Type B pancreatic cell (in vitro differentiated cells): ENCODE measurements around the genes SUCO and RABGAP1L.

DNA sequence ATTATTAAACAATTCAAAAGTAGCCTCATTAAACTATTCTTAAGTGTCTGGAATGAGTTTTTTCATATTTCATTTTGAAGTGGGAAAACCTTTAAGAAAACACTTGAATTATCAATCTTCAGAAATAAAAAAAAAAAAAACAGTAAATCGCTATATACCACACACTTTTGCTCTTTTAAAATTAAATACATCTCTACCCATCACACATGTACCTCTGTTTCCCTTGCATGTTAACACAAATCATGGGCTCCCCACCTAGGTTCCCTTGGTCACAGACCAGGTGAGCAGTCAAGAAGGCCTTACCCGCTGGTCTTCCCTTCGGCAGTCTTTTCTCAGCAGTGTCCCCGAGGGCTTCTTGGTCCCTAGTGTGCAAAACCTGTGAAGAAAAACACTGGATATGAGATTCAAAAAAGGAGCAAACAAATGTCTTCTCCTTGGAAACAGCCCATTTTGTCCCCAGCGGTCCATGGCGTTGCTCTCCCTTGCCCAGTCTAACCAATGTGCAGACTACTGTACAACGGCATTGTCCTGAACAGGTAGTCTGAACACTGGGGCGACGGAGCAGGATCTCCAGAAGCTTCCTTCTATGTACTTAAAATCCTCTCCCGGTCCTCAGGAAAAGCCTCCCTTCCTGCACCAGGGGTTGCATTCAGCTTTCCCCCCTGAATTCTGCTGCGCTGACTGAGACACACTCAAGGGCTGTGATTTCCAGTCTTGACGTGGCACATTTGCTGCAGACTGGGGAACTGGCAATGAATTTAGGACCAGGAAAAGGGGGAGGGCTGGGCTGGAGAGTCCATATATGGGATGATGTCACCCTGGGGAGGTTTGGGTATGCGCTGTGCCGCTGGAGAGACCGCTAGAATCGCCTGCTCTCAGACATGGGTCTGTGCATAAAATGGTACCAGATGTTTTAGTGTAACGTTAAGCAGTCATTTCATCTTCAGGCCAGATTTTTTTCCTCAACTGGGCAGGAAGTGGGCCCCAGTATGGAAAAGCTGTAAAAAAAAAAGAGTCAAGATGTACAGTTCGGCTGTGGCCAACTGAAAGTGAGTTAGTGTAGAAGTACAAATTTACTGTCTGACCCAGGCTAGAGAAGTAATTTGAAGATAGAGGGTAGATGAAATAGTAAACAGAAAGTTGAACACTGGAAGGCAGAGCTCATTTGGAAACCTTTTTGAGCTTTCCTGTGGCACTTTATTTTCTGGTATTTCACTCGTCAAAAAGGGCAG lies 276.0 kb upstream of the C1orf105 start:
- PRO-cap: no peak

DNA sequence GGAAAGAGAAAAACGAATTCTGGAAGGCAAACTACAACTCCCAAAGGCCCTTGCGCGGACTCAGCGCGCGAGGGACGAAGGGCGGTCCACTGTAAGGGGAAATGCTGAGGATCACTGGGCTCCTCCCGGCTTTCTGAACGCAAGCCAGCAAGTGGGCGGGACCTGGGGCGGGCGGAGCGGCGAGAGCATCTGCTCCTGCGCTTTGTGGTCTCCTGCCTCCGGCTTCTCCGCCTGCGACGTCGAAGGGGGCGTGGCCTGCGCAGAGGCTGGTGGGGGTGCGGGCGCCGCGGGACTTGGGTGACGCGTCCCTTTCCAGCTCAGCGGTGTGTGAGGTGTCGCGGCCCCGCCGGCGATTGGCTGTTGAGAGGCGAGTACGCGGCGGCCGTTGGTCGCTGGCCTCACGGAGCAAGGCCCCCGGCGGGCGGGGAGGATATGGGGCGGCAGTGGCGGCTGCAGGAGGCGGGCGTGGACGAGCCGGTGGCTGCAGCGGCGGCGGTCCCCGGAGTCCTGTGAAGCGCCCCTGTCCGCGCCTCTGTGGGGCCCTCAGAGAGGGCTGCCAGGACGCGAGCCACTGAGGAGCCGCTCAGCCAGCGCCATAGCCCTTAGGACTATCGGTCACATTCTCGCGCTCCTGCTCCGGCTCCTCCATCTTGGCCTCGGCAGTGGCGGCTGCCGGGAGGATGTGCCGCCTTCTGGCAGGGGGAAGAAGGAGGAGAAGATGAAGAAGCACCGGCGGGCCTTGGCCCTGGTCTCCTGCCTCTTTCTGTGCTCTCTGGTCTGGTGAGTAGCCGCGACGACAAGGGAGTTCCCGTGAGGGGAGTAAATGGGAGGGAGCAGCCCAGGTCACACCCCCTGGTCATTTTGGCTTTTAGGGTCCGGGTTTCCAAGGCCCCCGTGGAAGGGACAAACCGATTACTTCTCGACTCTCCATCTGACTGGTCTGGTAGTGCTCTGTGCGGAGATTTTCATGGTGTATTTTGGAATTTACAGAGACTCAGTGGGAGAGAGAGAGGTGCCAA lies at the start of gene SUCO:
Gene SUCO, plus strand, starts transcription at position 433 of the 1,019 bp plus-strand sequence.
- PRO-cap: bidirectional peak, plus-strand start at position 360 of the sequence, minus-strand start at position 93 of the sequence; bidirectional peak, plus-strand start at position 443 of the sequence, minus-strand start at position 534 of the sequence; bidirectional peak, plus-strand start at position 596 of the sequence, minus-strand start at position 652 of the sequence; bidirectional peak, plus-strand start at position 911 of the sequence, minus-strand start at position 779 of the sequence; unidirectional peak, minus-strand start at position 937 of the sequence

DNA sequence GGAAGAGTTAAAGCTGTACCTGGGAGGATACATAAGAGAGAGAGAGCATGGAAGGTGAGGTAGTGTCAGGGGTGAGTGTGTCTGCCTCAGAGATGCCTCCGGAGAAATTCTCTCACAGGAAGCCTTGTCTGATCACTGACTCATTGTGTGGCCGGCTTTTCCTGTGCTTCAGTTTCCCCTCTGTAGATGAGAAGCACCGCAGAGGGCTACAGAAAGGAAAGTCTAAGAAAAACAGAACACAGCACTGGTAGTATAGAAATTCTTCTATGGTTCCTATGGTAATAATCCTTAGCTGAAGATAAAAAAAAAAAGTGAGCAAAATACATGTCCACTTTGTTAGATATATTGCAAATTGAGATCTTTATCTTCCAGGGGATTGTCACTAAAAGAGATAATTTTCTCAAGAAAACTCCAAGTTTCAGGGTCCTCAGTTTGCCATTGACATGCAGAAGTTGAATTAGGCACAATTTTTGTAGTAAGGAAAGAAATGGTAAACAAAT lies 40.4 kb downstream of the FASLG start:
- PRO-cap: no peak

DNA sequence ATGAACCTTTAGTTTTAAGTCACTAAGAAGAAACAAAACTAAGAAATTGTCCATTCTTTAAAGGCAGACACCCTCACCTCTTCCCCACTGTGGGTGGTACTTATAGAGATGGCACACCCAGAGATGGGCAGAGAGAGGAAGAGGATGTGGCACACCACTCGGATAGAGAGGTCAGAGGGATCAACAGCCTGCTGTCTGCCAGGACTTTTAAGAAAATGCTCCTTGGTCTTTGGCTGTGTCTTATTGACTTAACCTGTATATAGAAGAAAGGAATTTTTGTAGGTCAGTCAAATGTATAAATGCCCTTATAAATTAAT lies 45.1 kb downstream of the FASLG start:
- PRO-cap: no peak

- PRO-cap: no peak
These were observed 155.6 kb downstream of the TNFSF18 start for GRCh38 chr1:172894993-172895604.

DNA sequence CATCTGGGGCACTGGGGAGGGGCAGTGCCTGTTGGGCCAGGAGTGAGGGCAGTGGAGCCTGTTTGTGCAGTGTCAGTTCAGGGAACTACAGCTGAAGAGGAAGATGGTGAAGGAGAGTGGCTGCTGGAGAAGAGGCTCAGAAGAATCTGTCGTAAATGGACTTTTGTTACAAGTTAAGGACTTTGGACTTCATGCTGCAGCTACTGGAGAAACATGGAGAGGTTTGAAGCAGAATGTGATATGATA lies 3.2 kb upstream of the TNFSF4 start:
- PRO-cap: no peak

DNA sequence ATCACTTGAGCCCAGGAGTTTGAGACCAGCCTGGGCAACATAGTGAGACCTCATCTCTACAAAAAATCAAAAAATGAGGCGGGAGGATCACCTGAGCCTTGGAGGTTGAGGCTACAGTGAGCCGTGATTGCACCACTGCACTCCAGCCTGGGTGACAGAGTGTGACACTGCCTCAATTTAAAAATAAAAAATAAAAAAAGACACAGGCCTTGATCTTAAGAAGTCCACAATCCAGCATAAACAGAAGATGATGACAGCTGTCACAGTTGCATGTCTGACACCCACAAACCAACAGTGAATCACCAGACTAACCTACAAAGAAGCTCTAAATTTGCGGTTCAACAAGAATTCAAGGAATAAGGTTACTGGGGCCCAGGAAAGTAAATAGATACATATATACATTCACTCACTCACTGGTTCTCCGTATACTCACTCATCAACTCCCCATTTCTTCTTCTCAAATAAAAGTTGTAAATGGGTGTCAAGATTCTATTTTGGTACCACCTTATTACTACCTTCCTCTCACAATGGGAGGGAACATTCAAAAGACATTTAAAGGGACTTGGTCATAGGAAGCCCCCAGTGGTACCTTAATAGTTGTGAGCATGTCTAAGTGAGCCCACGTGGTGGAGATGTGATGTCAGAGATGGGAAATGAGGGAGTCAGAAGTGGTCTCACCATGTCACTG lies 66.9 kb upstream of the PRDX6 start:
- PRO-cap: no peak

- PRO-cap: no peak
These were observed 52.2 kb upstream of the PRDX6 start for GRCh38 chr1:173424758-173425428.

- PRO-cap: no peak
These were observed 33.3 kb upstream of the PRDX6 start for GRCh38 chr1:173443645-173444440.

DNA sequence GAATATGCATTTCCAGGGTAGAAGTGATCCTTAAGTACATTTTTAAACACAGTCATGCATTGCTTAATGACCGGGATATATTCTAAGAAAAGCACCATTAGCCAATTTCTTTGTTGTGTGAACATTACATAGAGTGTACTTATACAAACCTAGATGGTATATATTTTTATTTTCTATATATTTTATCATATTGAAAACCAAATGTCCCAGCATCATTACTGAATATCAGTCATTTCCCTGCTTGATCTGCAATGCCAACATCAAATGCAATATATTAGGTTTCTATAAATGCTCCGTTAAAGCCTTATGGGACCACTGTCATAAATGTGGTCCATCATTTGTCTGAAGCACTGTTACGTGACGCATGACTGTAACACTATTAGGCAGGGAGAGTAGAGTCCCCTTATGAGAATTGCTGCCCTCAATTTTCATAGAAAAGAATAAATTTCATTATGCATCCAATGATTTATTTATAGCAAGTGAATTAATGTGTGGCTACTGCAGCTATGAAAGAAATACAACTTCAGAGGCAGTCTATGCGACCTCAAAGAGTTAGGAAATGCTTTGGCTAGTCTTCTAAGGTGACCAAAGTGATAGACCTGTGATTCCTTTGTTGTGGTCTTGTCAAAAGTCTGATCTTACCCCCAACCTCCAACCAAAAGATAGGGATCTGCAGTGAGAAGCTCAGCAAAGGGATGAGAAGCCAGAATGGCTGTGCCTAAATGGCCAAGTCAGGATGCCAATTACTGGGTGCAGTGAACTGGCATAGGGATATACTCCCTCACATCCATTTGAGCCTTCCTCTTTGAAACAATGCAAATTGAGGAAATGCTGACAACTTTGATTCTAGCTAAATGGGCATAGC lies 13.9 kb downstream of the PRDX6 start:
- PRO-cap: no peak

GRCh38 chr1:173856107-173856915 lies 11.9 kb upstream of the ZBTB37 start:
- PRO-cap: no peak

DNA sequence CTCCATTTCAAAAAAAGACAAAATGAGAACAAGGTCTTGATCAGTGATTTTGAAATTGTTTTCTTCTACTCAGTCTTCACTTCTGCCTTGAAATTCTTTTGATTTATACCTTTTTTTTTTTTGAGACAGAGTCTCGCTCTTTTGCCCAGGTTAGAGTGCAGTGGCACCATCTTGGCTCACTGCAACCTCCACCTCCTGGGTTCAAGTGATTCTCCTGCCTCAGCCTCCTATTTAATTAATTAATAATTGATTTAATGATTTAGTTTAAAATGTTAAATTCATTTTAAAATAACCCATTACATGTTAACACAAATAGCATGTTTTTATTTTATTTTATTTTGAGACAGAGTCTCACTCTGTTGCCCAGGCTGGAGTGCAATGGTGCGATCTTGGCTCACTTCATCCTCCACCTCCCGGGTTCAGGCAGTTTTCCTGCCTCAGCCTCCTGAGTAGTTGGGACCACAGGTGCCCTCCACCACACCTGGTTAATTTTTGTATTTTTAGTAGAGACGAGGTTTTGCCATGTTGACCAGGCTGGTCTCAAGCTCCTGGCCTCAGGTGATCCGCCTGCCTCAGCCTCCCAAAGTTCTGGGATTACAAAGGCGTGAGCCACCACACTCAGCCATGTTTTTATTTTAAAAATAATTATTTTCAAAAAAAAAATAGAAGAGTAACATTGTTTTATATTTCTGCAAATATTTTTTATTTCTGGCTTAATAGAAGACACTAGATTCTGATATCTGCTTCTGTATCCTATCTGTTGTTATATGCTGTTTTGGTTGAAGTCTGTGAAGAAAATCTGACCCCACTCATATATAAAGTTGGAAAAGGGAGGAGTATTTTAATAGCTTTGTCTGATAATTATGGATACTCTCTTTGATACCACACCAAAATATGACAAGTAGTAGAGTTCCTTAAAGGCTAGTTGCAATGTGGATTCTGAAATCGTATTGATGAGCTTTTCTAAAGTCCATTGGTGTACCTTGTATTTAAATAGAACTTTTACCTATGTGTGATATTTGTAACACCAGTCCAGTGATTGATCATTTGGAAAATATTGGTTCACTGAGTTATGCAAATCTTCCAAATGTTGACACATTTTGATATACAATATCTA lies 8.5 kb upstream of the ZBTB37 start:
- PRO-cap: no peak

DNA sequence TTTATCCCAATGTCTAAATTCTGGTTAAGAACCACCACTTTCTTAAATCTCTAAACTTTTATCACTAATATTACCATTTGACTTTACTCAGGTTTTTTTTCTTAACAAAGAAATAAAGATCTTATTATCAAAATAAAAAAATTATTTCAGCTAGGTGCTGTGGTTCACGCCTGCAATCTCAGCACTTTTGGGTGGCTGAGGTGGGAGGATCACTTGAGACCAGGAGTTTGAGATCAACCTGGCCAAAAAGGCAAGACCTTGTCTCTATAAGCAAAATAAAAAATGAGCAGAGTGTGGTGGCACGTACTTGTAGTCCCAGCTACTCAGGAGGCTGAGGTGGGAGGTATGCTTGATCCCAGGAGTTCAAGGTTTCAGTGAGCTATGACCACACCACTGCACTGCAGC lies 23.5 kb downstream of the RC3H1 start:
- PRO-cap: no peak

DNA sequence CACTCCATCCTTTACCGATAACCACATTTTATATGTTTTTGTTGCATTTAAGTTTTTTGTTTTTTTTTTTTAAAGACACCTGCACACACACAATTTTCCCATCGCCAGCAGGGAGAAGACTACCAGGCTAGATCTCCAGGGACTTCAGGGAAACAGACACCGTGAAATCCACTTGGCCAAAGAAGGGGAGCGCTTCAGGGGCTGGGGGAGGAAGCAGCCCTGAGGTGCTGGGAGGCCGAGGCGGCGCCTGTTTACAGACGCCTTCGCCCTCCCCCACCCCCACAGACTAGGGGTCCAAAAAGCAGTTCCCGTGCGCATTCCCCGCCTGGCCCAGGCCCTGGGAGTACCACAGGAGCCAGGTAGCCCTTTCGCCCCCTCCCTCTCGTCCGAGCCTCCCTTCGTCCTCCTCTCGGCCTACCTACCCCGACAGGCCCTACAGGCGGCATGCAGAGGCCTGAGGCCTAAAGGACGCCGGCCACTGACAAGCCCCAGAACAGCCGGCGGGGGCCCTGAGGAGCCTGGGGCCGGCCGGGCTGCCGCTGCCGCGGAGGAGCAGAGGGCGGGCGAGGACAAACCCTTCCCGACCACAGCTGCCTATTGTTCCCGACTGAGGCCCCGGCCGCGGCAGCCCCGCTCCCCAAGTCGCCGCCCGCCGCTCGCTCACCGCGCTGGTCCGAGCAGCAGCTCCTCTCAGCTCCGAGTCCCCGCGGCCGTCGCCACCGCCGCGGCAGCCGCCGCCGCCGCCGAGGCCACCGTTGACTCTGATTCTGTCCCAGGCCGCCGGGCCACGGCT lies 529 bp downstream of the RC3H1 start:
- PRO-cap: bidirectional peak, plus-strand start at position 491 of the sequence, minus-strand start at position 391 of the sequence

- PRO-cap: no peak
These were observed 28.0 kb upstream of the RABGAP1L start for GRCh38 chr1:174131327-174131632.

DNA sequence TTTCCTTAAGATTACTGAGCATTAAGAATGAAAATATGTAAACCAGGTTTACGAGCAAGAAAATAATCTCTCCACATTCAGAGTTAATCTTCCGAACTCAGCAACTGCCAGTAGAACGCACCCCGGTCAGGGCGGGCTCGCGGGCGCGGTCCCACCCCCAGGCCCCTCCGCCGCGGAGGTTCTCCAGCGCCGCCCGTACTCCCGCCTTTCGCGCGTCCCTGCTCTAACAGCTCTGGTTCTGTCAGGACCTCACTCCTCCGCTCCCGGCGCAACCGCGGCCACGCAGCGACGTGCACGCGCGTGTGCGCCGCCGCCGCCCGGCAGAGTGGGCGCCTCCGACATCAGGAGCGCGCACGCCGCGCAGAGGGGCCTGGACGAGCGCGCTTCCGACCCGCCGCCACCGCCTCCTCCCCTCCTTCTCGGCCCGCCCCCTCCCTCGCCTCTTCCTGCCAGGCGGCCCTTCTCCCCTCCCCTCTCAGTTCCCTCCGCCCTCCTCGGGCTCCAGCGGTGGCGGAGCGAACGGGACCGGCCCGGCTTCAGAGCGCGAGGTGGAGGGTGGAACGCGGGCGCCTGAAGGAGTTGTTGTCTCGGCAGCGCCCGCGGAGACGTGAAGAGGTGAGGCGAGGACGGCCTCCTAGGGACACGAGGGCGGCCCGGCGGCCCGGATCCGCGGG lies at the start of gene RABGAP1L:
Gene RABGAP1L, plus strand, starts transcription at position 478 of the 674 bp plus-strand sequence.
- PRO-cap: bidirectional peak, plus-strand start at position 539 of the sequence, minus-strand start at position 234 of the sequence

DNA sequence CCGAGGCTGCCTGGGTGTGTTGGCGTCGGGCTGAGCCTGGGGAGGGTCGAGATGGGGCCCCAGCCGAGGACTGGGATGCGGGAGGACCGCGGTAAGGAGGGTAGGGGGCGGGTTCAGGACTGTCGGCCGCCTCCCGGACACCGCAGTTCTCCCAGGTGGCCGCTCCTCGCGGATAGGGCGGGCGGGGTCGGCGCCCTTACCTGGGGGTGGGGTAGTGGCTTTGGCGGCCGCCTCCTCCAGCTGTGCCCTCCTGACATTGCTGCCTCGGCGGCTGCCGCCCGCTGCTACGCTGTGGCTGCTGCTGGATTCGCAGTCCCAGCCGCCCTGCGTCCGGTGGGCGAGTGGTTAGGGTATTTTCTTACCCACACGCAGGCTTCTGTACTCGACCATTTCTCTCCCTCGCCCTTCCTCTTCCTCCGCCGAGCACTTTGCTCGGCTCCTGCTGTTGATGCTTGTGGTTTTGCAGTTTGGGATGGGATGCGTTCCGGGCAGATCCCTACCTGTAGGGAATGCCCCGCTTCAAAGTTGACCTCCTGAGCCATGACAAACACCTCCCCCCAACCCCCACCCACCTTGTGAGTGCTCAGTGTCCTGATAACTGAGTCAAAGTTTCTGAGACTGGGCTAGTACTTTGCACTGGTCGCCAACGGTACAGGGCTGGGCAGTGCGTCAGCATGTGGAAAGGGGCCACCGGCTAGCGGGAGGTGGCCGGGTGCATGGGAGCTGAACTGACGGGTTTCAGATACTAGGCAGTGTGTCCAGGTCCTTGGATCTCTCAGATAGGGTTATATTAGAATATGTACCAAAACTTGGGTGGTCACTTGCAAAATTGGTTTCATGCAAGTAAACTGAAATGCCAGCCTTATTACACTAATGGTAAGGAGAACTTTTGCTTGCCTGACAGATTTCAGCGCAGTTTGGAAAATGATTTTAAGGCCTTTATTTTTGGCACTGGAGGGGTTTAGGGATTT lies 682 bp downstream of the RABGAP1L start:
- PRO-cap: bidirectional peak, plus-strand start at position 243 of the sequence, minus-strand start at position 139 of the sequence; bidirectional peak, plus-strand start at position 669 of the sequence, minus-strand start at position 434 of the sequence

GRCh38 chr1:174166775-174167346 lies 7.5 kb downstream of the RABGAP1L start:
- PRO-cap: no peak

- PRO-cap: no peak
These were observed 71.9 kb upstream of the GPR52 start for GRCh38 chr1:174375876-174376184.

DNA sequence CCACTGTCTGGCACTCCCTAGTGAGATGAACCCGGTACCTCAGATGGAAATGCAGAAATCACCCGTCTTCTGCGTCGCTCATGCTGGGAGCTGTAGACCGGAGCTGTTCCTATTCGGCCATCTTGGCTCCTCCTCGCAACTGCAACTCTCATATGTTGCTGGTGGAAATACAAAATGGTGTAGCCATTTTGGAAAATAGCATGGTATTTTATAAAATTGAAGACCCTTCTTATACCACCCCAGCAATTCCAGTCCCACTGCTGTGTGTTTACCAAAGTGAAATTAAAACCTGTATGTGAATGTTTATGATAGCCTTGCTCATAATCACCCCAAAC lies 64.1 kb upstream of the GPR52 start:
- PRO-cap: no peak